Fallopian tube (tissue), 1 donor: ENCODE results near the gene ZSCAN30.

DNA sequence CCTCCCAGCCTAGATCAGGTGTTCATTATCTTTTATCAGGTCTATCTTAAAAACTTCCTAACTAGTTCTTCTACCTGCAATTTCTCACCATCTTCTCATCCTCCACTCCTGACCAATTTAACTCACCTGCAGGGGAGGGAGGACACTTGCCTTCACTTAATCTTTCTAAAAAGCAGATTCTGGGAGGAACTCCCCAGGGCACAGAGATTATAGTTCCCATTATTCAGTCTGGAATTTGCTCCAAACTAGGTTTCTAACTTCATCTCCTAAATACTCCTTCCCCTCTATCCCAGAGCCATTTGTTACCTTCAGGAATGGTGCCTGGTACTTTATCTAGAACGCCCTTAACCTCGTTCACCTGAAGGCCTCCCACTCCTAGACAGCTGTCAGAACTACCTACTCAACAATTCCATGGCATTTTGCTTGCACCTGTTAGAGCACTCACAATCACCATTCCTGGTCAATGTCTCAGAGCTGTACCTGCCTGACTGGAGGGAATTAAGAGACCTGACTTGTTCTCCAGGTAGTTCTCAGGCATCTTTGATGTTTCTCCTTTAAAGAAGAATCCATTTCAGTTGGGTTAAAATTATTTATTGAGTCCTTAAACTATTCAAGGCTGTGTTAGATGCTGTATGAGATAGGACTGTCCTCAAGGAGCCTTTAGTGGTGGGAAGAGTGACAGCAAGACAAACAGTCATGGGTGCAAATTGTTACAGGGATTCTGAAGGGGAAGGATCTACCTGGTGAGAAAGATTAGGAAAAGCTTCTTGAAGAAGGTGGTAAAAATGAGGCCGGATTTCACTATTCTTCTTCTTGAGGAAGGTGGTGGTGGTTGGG is 88.9 kb downstream of the GAREM1 start:
- PRO-cap, result no peak

DNA sequence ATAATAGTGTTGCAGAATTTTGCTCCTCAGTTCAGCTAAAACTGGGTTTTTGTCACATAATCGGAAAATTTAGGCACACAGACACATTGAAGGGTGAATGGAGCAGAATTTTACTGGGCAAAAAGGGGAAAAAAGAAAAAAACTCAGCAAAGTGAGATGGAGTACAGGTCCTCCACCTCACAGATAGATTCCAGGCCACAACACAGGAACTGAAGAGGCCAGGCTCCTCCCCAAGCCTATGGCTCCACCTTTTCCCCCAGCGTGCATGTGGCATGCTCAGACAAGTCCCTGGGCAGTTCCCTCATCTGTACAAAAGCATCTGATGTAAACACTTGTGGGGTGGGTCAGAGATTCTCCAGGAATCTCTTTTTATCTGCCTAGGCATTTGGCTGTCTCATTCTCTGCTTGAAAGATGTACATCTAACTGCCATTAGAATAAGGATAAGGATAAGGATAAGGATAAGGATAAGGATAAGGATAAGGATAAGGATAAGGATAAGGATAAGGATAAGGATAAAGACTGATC is 17.3 kb upstream of the ASXL3 start:
- PRO-cap, result no peak

DNA sequence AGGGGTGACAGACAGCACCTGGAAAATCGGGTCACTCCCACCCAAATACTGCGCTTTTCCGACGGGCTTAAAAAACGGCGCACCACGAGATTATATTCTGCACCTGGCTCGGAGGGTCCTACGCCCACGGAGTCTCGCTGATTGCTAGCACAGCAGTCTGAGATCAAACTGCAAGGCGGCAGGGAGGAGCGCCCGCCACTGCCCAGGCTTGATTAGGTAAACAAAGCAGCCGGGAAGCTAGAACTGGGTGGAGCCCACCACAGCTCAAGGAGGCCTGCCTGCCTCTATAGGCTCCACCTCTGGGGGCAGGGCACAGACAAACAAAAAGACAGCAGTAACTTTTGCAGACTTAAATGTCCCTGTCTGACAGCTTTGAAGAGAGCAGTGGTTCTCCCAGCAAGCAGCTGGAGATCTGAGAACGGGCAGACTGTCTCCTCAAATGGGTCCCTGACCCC is 106.7 kb upstream of the NOL4 start:
- PRO-cap, result no peak

- PRO-cap, result no peak
Measured at GRCh38 chr18:34738437-34739021, 28.4 kb downstream of the DTNA start.

DNA sequence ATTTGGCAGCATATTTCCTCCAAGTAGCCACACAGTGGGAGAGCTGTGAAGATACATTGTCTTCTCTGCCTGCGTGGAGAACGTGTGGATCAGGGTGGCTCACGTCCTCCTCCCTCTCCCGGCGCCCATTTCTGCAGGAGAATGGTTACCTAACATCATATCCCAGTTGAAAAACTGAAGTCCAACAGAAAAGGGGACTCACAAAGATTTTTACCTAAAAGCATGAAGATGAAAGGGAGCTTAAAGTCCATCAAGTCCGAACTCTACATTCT is 98.0 kb upstream of the MAPRE2 start:
- PRO-cap, result no peak

GRCh38 chr18:35083223-35083813 is 42.1 kb downstream of the MAPRE2 start:
- PRO-cap, result no peak

DNA sequence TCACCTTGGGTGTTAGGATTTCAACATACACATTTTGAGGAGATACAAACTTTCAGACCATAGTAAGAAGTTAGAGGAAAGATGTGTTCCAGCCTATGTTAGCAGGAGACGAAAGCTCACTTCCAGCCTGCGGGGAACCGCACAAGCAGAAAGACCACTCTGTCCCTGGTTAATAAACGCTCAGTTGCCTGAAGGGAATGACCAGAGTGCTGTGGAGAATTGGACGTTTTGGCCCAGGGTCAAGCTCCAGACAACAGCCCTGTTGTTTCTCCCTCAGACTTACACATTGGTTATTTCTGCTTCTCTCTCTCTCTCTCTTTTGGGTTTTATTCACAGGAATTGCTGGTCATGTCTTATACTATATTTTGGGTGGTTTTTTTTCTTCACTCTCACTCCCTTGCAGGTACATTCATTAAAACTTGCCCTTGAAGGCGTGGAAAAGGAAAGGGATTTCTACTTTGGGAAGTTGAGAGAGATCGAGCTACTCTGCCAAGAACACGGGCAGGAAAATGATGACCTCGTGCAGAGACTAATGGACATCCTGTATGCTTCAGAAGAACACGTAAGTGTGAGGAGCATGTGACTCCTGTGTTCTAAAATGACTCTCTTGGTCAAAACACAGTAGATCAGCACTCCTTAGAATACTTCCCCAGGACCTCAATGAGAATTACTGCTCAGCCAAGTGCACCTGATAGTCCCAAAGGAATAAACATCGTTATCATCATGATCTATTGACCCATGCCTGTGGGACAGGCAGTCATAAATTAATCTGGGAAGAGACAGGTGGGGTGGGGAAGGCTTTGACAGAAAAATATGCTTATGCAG is 90.6 kb downstream of the MAPRE2 start:
- PRO-cap, result no peak

GRCh38 chr18:35263846-35264390 is 23.1 kb downstream of the ZNF397 start:
- PRO-cap, result no peak

DNA sequence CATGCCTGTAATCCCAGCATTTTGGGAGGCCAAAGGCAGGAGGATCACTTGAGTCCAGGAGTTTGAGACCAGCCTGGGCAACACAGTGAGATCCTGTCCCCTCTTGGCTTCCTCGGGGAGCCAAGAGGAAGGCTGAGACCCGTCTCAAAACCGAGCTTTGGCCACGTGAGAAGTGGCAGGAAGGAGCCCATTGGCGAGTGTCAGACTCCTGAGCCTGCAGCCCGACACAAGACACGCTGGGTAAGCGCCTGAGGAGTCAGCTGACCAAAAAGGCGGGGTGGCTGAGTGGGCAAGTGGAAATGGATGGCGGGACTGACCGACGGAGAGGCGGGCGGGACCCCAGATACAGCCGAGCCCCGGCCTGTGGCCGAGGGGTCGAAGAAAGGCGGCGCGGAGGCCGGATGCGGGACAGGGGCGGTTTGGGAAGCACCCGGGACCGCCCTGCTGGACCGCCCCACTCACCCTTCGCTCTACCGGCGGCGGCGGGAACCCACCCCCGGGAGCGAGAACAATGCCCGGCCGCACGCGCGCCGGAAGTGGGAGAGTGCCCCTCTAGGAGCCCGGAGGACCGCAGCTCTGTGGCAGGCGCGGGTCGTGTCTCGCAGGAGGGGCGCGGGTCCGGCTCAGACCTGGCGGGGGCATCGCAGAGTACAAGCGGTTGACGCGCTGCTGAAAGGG is 22.9 kb downstream of the ZSCAN30 start:
- PRO-cap, result bidirectional peak, plus-strand start at position 626 of the sequence, minus-strand start at position 510 of the sequence

DNA sequence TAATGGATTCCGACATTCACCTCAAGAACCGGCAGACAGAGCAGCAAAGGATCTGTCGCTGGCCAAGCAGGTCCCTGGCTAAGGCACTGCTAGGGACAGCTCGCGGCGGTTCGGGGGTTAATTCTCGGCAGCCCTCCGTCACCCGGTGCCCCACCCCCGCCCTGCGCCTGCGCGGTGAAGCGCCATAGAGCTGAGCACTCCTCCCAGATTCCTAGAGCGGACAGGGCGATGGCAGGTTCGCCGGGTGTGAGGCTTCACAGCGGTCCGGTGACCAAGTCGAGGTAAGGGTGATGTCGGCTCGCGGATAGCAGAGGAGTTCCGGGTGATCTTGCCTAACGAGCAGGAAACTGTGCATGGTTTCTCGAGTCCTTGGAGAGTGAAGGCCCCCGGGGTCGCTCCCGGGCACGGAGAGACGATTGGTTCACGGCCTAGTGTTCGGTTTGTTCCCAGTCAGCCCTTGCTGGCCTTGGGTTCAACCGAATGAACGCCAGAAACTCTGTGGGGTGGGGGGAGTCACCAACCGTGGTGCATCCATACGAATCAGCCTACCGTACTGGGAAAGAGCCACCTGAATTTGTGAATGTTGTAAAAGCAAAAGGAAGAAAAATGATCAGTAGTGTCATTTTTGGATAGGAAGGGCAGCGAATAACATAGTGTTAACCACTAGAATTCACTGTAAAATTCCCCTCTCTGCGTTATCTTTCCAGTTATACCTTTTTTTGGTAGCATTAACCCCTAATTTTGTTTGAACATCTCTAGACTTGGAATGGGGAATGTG is at the start of gene ZSCAN30:
TSS of gene ZSCAN30 (minus strand) at position 119 of the 778 bp plus-strand sequence.
- PRO-cap, result bidirectional peak, plus-strand start at position 259 of the sequence, minus-strand start at position 112 of the sequence

GRCh38 chr18:35412517-35412944 is 35.4 kb upstream of the ZNF396 start:
- PRO-cap, result no peak

DNA sequence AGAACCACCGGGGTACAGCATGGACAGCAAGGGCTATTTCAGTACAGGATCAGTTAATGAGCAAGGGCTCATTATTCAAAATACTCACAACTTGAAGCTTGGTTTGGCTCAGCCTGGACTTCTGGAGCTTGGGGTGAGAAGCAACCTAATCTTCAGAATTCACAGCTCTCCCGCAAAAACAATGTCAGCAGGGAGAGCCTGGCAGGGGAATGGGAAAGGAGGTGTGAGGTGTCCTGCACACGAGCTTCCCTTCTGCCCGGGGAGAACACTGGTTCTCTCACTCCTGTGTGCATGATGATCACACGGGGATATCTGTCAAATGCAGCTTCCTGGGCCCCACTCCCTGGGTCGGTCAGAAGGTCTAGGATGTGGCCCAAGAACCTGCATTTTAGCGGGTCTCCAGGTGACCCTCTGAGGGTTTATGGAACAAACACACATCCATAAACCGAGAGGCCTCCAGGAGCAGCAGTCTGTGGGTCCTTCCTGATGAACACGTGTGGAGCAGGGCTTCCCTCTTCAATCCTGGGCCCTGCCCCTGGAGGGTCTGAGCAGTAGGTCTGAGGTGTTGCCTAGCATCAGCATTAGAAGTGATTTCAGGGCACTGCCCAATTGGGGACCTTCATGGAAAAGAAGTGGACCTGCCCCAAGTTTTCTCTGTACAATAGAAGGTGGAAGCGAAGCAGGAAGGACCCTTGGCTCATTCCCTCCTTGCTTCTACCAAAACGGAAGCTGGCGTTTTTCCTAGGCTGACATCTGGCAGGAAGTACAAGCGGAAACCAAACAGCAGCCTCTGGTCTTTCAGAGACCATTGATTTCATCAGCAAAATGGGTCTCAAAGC is 31.0 kb downstream of the INO80C start:
- PRO-cap, result no peak

DNA sequence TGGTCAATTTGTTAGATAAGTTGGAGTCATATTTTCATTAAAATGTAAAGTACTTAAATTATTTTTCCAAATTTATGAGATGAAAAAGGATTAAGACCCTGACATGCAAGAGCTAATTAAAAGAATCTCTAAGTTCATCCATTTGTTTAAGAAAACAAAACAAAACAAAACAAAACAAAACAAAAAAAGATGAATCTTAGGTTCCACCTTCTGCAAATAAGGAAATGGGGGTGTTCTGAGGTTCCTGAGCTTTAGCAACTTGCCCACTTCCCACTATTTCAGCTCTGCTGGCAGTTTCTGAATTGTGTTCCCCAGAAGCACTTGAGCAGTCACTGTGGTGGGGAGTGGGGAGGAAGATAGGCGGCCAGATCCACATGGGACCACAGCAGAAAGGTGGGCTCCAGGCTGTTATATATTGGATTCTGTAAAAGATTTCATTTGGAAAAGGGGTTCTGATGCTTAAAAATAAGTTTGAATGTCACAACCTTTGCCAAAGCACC is 20.3 kb downstream of the INO80C start:
- PRO-cap, result no peak

GRCh38 chr18:35481862-35482301 is 15.9 kb downstream of the INO80C start:
- PRO-cap, result no peak

DNA sequence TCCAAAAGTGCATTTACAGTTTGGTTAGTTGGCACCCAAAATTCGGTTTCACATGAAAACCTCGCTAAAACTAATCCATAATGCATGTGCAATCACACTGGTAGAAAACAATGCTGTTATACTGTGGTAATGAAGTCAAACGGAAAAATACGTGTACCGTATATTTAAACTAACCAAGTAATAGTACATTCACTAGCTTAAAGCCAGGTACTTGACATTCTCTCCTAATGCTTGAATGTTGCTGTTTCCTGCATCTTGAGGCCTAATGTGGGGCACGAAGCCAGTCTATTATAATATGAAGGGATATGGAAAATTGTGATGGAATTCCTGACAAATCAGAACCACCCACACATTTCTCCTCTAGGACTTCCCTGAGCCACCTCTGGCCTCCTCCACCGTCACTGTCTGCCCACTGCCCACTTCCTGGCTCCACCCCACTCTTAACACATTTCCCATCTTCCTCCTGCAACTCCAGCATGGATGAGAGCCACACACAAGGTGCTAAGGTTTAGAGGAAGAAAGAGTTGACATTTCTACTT is 18.9 kb upstream of the INO80C start:
- PRO-cap, result no peak

GRCh38 chr18:35523813-35524824 is 26.4 kb upstream of the INO80C start:
- PRO-cap, result no peak

DNA sequence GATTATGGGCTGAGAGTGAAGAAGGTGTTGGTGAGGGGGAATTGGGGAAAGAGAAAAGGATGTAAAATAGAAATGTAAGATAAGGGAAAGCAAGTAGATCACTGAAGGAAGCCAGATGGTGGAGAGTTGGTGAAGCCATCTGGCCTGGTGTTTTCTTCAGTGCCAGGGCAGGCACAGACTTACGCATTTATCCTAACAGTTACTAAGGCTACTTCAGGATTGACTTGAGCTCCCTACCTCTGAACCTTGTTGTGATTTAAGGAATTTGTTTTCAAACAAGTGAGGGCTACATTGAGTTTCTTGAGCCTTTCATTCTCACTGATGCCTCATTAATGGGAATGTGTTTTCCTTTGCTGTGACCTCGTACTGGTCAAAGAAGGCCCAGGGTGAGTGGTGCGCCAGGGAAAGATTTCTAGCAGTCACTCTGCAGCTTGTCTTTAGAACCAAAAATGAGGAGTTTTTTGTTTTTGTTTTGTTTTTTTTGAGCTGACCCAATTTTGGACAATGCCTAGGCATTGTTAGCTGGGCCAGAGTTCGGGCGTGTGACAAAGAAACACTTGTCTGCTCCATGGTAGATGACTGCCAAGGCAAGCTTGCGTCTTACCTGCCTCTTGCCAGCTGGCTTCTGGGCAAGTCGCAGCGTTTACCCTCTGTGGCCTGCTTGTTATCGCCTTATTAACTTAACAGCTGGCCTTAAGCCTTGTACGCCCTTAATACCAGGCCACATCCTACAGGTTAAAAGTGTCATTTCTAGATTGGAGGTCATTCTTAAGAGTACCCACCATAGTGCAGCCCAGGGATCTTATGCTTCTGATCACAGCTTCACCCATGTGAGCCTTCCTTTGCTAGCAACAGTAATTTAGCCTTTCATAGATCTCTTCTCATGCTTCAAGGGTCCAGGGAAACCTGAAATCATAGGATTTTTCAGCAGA is 114.2 kb downstream of the GALNT1 start:
- PRO-cap, result no peak

GRCh38 chr18:36107688-36108326 is 21.3 kb downstream of the SLC39A6 start:
- PRO-cap, result no peak

DNA sequence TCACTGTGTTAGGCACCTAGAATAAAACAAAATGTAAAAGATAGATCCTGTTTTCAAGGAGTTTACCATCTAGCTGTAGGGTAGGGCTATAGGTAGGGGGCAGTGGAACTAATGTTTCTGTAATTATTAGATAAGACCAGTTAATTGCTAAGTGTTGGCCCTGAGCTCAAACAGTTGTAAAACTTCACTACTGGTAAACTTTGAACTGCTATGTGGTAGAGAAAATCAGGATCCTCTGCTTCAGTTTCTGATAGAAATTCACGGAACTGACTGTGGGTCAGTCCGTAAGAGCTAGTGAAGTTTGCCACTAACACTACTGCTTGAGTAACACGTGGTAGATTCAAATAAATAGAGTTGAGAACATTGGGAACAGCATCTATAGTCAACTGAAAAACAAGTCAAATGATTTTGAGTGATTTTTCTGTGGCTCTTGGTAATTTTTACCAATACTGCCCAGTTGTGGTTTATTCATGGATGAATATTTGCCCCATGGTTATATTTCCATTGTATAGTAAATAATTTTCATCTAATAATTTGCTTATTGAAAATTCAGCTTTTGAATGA is 26.3 kb downstream of the ELP2 start:
- PRO-cap, result no peak

DNA sequence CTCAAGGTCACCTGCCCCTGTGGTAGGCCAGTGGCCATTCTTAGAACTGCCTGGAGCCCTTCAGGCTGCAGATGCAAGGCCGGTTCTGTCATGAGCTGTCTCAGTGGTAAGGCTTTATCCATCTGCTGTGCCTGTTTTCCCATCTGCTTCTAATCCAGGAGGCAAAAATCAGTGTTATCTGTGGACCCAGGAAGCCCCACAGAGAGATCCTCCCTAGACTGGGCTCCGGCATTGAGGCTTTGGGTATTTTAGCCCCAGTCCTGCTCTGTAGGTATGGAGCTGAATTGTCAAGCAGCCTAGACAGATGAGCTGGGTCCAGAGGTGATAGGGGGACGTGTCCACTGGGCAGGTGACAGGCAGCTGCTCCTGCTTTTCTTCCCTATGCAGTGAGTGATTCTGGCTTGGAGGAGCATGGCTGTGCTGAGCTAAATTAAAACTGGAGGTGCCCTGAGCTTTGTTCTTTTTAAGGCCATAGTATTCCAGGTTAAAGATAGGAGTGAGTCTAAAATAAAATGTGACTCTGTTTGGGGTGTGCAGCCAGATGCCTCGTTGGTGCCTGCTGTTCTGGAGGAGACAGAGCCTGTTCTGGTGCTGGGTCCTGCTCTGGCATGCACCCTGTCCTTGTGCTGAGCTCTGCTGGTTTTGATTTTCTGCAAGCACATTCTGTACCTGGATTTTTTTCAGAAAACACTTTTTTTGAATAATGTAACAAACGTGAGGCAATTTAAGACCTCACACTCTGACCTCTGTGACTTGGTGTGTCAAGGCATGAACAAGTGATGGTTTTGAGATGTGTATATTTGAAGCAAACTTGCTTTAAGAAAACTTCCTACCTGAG is 92.6 kb downstream of the FHOD3 start:
- PRO-cap, result no peak